AG04449 (cell line): Measurements from ENCODE around the genes MSANTD3, BAAT, NIPSNAP3A and SLC44A1.

DNA sequence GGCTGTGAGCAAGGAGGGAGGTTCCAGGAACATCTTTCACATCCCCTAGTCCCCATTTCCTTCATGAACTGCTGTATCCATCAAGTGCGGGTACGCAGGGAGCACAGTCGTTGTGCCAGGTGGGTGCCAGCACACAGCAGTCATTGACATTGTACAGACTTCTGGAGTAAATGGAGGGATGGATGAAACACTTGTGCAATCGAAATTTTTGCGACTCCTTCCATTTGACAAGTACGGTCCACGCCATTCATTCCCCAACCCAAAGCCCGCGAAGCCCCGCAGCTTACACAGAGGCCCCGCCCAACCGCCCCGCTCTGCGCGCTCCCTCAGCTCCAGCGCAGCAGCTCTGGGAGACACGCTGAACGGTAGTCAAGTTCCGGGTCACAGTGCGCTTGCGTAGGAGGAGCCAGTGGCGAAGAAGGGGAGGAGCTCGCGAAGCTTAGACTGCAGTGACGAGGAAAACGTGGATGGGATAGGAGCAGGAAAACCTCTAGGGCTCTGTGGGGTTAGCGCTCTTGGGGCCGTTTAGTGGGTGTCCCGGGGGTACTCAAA is 15.5 kb upstream of the MSANTD3 start:
- RRBS, result no CpG with 5 or more reads among the region's 29 CpGs

DNA sequence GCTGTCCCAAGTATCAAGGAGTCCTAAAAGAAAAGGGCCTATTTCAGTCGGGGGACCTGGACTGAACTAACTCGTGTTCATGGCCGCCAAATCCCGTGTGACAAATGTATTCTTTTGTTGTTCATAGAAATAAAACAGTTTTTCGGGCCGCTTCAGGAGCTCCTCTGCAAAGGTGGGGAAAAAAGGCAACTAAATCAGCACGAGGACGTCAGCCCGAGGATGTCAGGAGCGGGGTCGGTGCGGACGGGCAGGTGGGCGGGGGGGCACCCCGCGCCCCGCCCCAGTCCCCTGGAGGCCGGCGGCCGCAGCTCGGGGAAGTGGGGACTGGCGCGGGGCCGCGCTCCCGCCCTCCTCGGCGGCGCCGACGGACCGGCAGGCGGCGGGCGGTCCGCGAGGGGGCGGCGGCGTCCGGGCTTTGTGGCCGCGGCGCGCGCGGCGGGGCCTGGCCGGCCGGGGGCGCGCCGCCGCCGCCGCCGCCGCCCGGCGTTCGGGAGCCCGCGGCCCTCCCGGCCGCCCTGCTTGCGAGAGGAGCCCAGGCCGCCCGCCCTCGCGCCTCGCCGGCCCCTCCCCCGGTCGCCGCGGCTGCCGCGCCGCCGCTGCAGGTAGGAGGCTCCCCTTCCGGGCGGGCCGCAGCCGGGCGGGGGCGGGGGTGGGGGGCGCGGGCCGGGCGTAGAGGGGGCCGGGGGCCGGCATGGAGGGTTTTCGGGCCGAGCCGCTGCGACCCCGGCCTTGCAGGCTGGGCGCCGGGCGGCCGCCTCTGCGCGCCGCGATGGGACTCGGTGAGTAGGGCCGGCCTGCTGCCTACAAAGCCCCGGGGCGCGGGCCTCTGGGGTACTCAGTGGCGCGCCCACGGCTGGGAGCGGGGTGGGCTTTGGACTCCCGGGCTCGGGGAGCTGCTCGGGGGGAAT is at the start of gene MSANTD3:
MSANTD3 (plus strand) TSS at position 352 of the 908 bp plus-strand sequence.
- RRBS, result 2% methylated on average over 74 of the region's 117 CpGs

GRCh38 chr9:101326623-101327074 is 58.2 kb downstream of the BAAT start:
- RRBS, result no CpG with 5 or more reads among the region's 1 CpG

- RRBS, result no CpG with 5 or more reads among the region's 5 CpGs
These were observed at the start of gene BAAT for GRCh38 chr9:101384788-101385269. BAAT (minus strand) TSS chr9:101385006.

GRCh38 chr9:101413175-101414564 is 15.0 kb downstream of the ZNF189 start:
- RRBS, result no CpG with 5 or more reads among the region's 6 CpGs

DNA sequence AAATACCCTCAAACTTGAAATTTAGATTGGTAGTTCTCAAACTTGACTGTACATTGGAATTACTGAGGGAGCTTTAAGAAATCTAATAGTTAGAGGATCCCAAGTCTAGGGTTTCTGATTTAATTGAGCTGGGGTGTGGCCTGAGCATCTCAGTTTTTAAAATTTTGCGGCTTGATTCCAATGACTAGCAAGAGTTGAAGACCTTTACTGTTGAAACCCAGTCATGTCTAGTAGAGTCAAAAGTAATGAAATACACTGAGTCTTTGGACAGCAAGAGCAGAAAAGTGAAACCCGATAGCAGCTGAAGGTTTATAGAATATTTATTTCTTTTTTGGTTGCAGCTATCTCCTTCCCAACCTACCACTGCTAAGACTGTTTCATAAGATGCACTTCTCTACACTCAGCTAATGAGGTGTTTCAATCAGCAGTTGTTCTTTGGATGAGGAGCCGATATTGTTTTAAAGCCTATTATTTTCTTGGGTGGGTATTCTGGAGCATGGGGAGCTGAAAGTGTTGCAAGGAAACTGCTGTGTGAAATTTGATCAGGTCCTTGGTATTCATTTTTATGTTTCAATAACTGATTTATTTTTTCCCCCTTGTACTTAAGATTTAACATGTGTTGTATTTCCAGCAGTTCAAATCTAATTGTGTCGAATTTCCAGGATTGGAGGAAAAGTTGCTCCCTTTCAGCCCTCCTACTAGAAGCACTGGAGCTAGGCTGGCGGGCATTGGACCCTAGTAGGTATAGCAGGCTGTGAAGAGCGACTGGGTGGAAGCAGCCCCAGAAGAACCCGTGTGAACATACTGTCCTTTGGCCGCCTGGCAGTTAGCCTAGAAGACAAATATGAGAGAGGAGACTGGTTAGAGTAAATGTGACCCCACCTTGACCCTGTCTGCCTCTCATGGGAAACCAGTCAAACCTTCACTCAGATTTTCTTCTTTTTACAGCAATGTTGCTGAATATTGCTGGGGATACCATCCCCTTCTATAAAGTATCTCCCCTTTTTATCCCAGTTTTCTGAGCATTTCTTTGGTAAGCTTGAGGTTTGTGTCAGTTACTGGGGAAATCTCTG is 14.2 kb downstream of the ALDOB start:
- RRBS, result no CpG with 5 or more reads among the region's 8 CpGs

- RRBS, result no CpG with 5 or more reads among the region's 3 CpGs
These were observed 542 bp downstream of the ALDOB start for GRCh38 chr9:101435006-101435458.

DNA sequence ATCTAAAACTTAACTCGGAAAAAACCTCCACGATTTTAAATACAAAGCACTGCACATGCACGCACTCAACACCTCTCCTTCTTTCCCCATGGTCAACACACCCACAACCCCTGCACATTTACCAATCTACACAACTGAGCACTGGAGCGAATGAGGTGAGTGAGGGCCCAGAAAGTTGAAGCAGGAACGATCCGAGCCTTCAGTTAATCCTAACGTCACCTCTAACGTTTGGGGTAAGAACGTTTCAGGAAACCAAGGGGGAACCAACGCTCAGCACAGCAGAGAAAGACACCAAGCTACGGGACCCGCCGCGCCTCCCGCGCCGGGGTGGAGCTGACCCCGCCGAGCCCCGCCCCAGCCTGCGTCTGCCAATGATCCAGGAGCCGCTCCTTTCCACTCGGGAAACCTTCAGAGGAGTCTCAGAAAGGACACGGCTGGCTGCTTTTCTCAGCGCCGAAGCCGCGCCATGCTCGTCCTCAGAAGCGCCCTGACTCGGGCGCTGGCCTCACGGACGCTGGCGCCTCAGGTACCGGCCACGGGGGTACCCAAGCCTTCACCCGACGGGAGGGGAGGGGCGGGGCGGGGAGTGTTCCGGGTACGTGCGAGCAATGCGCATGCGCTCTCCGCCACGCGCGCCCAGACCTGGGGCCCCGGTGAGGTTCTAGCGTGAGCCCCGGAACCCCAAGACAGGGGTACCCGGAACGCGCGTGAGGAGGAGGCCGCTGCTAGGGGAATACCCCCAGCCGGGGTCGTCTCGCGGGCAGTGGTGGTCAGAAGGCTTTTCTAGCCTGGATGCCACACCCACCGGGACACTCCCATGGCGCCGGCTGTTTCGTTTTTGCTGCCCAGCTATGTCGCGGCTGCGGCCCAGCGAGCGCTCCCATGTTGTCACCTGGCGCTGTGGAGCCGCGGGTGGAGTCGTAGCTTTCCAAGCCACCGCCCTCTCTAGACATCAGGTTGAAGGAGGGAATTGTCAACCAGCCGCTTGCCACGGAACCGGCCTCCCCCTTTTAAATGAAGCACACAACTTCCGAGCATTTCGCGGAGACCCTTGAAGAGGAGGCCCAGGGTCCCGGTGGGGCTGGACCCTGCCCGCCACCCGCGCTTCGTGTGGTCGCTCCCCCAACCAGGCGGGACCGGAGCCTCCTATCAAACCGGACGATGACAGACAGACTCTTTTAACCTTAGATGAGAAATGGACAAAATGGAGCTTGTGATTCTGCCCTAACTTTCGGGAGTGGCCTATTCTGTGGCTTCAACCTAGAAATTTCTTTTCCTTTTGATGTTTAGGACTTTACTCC is at the start of gene NIPSNAP3A:
NIPSNAP3A (plus strand) TSS at position 357 of the 1,301 bp plus-strand sequence.
- RRBS, result 2% methylated on average over 36 of the region's 93 CpGs

- RRBS, result no CpG with 5 or more reads among the region's 6 CpGs
These were observed 23.8 kb downstream of the NIPSNAP3B start for GRCh38 chr9:104787798-104788121.

DNA sequence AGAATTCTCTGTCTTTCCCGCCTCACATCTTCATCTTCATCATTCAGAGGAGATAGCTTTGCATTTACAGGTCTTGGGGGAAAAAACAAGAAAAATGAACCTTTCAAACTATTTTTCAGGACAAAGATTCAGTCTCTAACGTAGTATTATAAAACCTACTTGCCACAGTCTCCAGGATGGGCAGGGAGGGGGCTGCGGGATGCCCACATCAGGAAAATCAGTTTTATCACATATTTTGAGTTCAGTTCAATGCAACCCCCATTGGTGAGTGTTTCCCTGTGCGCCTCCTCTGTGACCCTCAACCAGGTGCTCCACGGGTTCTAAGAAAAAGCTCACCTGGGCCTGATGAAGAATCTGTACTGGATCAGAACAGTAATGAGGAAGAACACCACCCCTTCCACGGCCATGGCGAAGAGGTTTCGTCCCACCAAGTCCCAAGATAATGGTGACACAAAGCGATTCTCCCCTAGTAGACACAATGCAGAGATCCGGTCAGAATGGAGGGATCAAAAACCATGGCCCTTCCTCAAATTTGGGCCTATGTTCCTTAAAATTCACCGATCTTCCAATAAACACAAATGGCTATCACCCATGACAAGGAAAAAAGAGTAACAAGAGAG is 29.0 kb downstream of the NIPSNAP3B start:
- RRBS, result no CpG with 5 or more reads among the region's 11 CpGs

DNA sequence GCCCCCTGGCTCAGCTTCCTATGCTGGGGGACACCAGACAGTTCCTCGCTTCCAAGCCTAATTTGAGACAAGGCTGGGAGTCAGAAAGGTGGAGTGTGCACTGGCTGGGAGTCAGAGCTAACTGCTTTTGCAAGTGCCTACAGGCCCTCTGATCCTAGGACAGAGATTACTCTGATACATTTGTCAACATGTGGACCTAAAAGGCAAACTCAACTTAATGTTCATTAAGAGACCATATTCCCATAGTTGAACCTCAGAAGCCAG is 80.8 kb downstream of the NIPSNAP3B start:
- RRBS, result no CpG with 5 or more reads among the region's 1 CpG

GRCh38 chr9:104851444-104852032 is 76.4 kb downstream of the ABCA1 start:
- RRBS, result no CpG with 5 or more reads among the region's 4 CpGs

DNA sequence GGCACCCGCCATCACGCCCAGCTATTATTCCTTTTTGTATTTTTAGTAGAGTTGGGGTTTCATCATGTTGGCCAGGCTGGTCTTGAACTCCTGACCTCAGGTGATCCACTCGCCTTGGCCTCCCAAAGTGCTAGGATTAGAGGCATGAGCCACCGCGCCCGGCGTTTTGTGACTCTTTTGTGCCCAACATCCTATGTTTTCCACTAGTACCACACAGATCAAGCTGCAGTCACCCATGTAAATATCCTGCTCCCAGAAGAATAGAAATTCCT is 61.4 kb downstream of the ABCA1 start:
- RRBS, result no CpG with 5 or more reads among the region's 7 CpGs

- RRBS, result no CpG with 5 or more reads among the region's 4 CpGs
These were observed 38.5 kb downstream of the ABCA1 start for GRCh38 chr9:104889262-104890017.

GRCh38 chr9:104905506-104905847 is 22.5 kb downstream of the ABCA1 start:
- RRBS, result no CpG with 5 or more reads among the region's 1 CpG

DNA sequence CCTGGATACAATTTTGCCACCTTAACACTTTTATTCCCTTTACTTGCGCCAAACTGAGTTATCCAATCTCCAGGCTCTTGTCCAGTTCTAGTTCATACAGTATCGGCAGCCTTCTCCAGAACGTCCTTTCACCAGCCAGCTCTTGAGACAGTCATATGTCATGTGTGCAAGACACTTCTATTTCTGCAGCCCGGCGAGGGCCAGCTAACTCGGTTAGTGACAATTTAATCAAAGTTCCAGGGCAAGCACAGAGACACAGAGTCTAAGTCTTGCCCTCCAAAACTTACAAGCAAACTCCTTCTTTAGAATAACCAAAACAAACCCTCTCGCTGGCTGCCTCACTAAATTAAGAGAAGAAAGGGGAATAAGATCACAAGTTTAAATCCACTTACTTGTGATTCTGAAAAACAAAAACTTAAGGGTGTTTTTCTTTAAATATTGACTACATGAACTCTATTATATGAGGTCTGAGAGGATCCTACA is 12.8 kb downstream of the ABCA1 start:
- RRBS, result no CpG with 5 or more reads among the region's 7 CpGs

- RRBS, result no CpG with 5 or more reads among the region's 8 CpGs
These were observed 124.5 kb upstream of the ABCA1 start for GRCh38 chr9:105052399-105052840.

DNA sequence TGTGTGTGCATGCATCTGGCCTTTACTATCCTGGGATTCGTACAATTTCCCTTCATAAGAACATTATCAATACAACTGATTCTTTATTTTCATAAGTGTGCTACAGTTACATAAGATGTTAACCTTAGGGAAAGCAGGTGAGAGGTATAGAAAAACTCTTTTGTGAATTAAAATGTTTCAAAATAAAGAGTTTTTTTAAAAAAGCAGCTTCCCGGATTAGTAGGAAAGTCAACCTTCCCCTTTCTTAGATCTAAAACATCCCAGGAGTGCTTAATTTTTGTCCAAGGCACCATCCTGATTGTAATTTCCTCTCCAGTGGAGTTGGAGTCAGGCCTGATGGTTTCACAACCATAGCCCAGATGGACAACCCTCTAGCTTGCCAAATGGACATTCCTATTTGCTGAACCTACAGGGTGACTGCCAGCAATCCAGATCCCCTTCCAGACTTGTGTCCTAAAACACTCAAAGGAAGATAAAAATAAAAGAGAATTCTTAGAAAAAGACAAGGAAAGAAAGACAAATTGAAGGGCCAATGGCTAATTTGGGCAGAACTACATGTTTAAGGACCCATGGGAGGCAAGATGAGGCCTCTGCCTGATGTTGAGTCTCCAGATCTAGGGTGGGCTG is 38.7 kb upstream of the SLC44A1 start:
- RRBS, result no CpG with 5 or more reads among the region's 2 CpGs

GRCh38 chr9:105243998-105245252 is at the start of gene SLC44A1:
SLC44A1 (plus strand) TSS chr9:105244651.
- RRBS, result 1% methylated on average over 53 of the region's 134 CpGs